K562 (cell line): ENCODE data around the genes RAPSN, OR4C11, OR8K3 and PRG2.

DNA sequence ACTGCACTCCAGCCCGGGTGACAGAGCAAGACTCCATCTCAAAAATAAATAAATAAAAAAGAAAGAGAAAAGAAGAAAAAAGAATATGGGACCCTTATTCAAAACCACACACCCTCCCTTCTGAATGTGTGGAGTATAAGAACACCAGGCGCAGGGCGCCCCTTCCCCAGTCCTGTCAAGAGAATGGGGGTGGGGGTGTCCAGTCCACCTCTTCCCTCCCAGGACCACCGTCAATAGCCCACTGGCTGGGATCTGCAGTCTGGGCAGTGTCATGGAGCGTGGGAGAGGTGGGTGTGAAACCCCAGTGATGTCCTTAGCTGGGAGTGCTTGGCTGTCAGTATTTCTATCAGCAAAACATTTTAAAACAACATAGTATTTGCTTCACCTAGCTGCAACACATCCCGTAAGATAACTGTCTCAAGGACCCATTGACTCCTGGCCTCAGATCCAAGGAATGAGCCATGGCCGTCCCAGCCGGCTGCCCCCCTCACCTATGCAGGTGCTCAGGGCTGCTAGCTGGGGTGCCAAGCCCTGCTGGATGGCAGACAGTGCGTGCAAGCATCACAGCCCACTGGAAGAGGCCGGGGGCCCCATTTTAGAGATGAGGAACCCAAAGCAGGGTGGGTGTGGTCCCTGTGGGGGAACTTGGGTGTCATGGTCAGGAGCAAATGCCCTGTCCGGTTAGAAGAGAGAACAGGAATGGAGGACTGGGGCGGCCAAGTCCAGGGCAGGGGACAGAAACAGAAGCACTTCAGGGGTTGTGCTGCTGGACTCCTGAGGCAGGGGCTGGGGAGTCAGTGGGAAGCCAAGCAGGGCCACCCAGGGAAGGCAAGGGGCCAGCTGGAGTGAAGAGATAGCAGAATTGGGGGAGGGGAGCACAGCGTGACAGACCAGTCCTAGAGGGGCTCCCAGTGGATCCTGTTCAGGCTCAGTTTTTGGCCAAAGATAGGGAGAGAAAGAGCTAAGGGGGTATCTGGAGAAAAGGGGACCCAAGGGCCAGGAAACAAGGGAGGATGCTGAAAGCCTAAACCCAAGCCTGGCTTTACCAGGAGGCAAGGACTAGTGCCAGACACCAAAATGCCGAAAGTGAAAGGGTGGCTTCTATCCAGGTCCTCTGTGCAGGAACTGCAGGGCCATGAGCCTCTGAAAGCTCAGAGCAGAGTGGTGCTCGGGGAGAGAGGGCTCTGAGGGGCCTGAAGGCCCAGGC lies 8.4 kb downstream of the PSMC3 start:
- RAMPAGE, long total RNA: no peak
- RRBS: 90% methylated on average over 2 of the region's 15 CpGs
PRO-cap:
- standard: bidirectional peak, plus-strand start at position 690 of the sequence, minus-strand start at position 491 of the sequence
- CoPRO, capped RNA only, 2 experiments: no peak in any of the 2 experiments
- CoPRO, capped and uncapped RNA, 2 experiments: no peak in any of the 2 experiments
- CoPRO, uncapped RNA only, 2 experiments: peak in 2 of 2 experiments; most common plus-strand start position 253 of the sequence (in 1); most common minus-strand start position 46 of the sequence (in 2)
CAGE:
- cytosol, long polyA plus RNA: no peak
- long polyA plus RNA: no peak
- nucleolus, long total RNA: no peak
- nucleus, long polyA plus RNA: no peak

GRCh38 chr11:47448877-47449388 lies at the start of gene RAPSN:
RAPSN (minus strand) TSS chr11:47449136.
- RAMPAGE, long total RNA: no peak
- RRBS: no CpG with 5 or more reads among the region's 18 CpGs
PRO-cap:
- standard: no peak
- CoPRO, capped RNA only, 2 experiments: no peak in any of the 2 experiments
- CoPRO, capped and uncapped RNA, 2 experiments: no peak in any of the 2 experiments
- CoPRO, uncapped RNA only, 2 experiments: no peak in any of the 2 experiments
CAGE:
- cytosol, long polyA plus RNA: no peak
- long polyA plus RNA: no peak
- nucleolus, long total RNA: no peak
- nucleus, long polyA plus RNA: no peak

GRCh38 chr11:47518420-47519314 lies 34.3 kb downstream of the CELF1 start:
- RAMPAGE, long total RNA: no peak
- RRBS: no CpG with 5 or more reads among the region's 6 CpGs
PRO-cap:
- standard: no peak
- CoPRO, capped RNA only, 2 experiments: no peak in any of the 2 experiments
- CoPRO, capped and uncapped RNA, 2 experiments: no peak in any of the 2 experiments
- CoPRO, uncapped RNA only, 2 experiments: no peak in any of the 2 experiments
CAGE:
- cytosol, long polyA plus RNA: no peak
- long polyA plus RNA: no peak
- nucleolus, long total RNA: no peak
- nucleus, long polyA plus RNA: no peak

DNA sequence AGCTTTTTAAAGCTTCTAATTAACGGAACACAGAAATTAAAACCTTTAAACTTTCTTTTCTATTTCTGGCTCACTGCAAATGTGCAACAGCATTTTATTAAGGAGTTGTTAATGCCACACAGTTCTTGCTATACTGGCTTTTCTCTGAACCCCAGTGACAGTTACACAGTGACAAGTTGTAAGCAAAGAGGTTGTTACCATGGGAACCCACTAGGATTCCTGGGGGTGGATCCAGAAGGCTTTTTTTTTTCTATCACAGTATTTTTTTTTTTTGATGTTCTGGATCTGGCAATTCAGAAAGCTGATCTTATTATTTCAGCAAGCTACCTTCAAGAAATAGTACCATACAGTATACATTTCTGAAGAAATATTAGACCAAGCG lies 20.1 kb downstream of the CELF1 start:
- RAMPAGE, long total RNA: no peak
- RRBS: no CpG with 5 or more reads among the region's 2 CpGs
PRO-cap:
- standard: no peak
- CoPRO, capped RNA only, 2 experiments: no peak in any of the 2 experiments
- CoPRO, capped and uncapped RNA, 2 experiments: no peak in any of the 2 experiments
- CoPRO, uncapped RNA only, 2 experiments: no peak in any of the 2 experiments
CAGE:
- cytosol, long polyA plus RNA: no peak
- long polyA plus RNA: no peak
- nucleolus, long total RNA: no peak
- nucleus, long polyA plus RNA: no peak

DNA sequence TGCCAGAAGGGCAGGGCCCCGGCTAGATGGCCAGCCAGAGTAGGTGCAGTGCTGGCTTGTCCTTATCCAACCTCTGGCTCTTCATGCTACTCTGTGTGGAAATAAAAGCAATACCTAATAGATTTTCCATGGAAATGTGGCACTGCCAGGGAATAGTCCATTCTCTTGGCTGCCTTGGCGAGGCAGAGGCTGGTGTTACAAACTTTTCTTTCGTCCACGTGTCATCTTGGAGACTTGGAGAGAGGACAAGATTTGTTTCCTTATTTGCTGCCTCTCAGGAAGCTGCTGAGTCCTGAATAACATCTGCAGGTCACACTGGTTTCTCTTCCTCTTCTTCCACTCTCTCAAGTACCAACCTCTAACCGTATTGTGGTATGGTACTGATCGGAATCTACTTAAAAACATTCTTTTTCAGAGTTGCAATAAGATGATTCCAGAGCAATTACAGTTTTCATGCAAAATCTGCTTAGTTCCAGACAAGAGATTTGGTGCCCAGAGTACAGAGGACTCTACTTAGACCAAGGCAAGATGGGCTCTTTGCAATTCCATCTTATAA lies 17.2 kb upstream of the C1QTNF4 start:
- RAMPAGE, long total RNA: no peak
- RRBS: no CpG with 5 or more reads among the region's 6 CpGs
PRO-cap:
- standard: no peak
- CoPRO, capped RNA only, 2 experiments: no peak in any of the 2 experiments
- CoPRO, capped and uncapped RNA, 2 experiments: no peak in any of the 2 experiments
- CoPRO, uncapped RNA only, 2 experiments: no peak in any of the 2 experiments
CAGE:
- cytosol, long polyA plus RNA: no peak
- long polyA plus RNA: no peak
- nucleolus, long total RNA: no peak
- nucleus, long polyA plus RNA: no peak

DNA sequence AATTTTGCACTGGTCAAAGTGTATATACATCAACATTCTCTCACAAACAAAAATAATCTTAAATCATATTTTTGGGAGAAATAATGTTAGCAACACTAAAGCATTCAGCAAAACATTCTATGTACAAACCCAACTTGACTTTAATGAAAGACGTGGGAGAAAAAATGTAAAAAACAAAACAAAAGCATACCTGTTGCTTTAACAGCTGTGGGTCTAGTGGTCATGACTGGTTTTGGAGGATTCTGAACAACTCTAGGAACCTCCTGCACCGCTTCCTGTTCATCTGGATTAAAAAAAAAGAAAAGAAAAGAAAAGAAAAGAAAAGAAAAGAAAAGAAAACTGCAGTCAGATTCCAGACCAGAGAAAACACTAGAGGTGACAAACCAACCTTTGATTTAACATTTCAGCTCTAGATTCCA lies 2.1 kb downstream of the FNBP4 start:
- RAMPAGE, long total RNA: no peak
- RRBS: no CpG with 5 or more reads among the region's 2 CpGs
PRO-cap:
- standard: no peak
- CoPRO, capped RNA only, 2 experiments: no peak in any of the 2 experiments
- CoPRO, capped and uncapped RNA, 2 experiments: no peak in any of the 2 experiments
- CoPRO, uncapped RNA only, 2 experiments: peak in 1 of 2 experiments; most common minus-strand start position 290 of the sequence (in 1)
CAGE:
- cytosol, long polyA plus RNA: no peak
- long polyA plus RNA: no peak
- nucleolus, long total RNA: no peak
- nucleus, long polyA plus RNA: no peak

DNA sequence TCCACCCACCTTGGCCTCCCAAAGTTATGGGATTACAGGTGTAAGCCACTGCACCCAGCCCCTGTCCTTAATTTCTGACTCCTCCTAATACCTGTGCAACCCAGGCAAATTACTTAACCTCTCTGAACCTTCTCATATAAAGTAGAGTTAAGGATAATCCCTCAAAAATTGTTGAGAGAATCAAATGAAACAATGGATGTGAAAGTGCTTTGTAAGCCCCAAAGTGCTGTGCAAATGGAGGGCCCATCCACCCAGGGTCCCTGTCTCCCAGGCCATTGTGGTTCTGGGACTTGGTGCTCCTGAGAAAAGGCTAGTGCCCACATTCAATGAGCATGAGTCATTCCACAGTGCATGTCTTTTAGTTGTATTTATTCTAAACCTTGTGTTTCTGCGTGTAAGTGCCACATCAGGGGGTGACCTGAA lies 61.4 kb upstream of the PTPRJ start:
- RAMPAGE, long total RNA: no peak
- RRBS: no CpG with 5 or more reads among the region's 1 CpG
PRO-cap:
- standard: no peak
- CoPRO, capped RNA only, 2 experiments: no peak in any of the 2 experiments
- CoPRO, capped and uncapped RNA, 2 experiments: no peak in any of the 2 experiments
- CoPRO, uncapped RNA only, 2 experiments: no peak in any of the 2 experiments
CAGE:
- cytosol, long polyA plus RNA: no peak
- long polyA plus RNA: no peak
- nucleolus, long total RNA: no peak
- nucleus, long polyA plus RNA: no peak

GRCh38 chr11:47924410-47924814 lies 55.9 kb upstream of the PTPRJ start:
- RAMPAGE, long total RNA: no peak
- RRBS: no CpG with 5 or more reads among the region's 3 CpGs
PRO-cap:
- standard: unidirectional peak, minus-strand start at chr11:47924596
- CoPRO, capped RNA only, 2 experiments: no peak in any of the 2 experiments
- CoPRO, capped and uncapped RNA, 2 experiments: no peak in any of the 2 experiments
- CoPRO, uncapped RNA only, 2 experiments: no peak in any of the 2 experiments
CAGE:
- cytosol, long polyA plus RNA: no peak
- long polyA plus RNA: no peak
- nucleolus, long total RNA: no peak
- nucleus, long polyA plus RNA: no peak

- RAMPAGE, long total RNA: no peak
- RRBS: no CpG with 5 or more reads among the region's 6 CpGs
PRO-cap:
- standard: no peak
- CoPRO, capped RNA only, 2 experiments: no peak in any of the 2 experiments
- CoPRO, capped and uncapped RNA, 2 experiments: no peak in any of the 2 experiments
- CoPRO, uncapped RNA only, 2 experiments: no peak in any of the 2 experiments
CAGE:
- cytosol, long polyA plus RNA: no peak
- long polyA plus RNA: no peak
- nucleolus, long total RNA: no peak
- nucleus, long polyA plus RNA: no peak
Measured at GRCh38 chr11:47950341-47950619, 30.1 kb upstream of the PTPRJ start.

DNA sequence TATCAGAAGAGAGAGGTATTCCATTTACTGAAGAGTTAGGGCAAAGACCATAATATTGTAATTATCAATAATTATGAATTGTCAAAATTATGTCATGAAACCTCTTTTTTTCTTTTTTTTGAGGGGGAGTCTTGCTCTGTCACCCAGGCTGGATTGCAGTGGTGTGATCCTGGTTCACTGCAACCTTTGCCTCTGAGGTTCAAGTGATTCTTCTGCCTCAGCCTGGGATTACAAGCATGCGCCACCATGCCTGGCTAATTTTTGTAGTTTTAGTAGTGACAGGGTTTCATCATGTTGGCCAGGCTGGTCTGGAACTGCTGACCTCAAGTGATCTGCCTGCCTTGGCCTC lies 9.9 kb downstream of the PTPRJ start:
- RAMPAGE, long total RNA: no peak
- RRBS: no CpG with 5 or more reads among the region's 1 CpG
PRO-cap:
- standard: no peak
- CoPRO, capped RNA only, 2 experiments: no peak in any of the 2 experiments
- CoPRO, capped and uncapped RNA, 2 experiments: no peak in any of the 2 experiments
- CoPRO, uncapped RNA only, 2 experiments: no peak in any of the 2 experiments
CAGE:
- cytosol, long polyA plus RNA: no peak
- long polyA plus RNA: no peak
- nucleolus, long total RNA: no peak
- nucleus, long polyA plus RNA: no peak

- RAMPAGE, long total RNA: no peak
PRO-cap:
- standard: no peak
- CoPRO, capped RNA only, 2 experiments: no peak in any of the 2 experiments
- CoPRO, capped and uncapped RNA, 2 experiments: no peak in any of the 2 experiments
- CoPRO, uncapped RNA only, 2 experiments: no peak in any of the 2 experiments
CAGE:
- cytosol, long polyA plus RNA: no peak
- long polyA plus RNA: no peak
- nucleolus, long total RNA: no peak
- nucleus, long polyA plus RNA: no peak
Measured at GRCh38 chr11:48017082-48017534, 36.7 kb downstream of the PTPRJ start.

GRCh38 chr11:48103706-48104720 lies 112.6 kb upstream of the OR4B1 start:
- RAMPAGE, long total RNA: no peak
- RRBS: no CpG with 5 or more reads among the region's 12 CpGs
PRO-cap:
- standard: no peak
- CoPRO, capped RNA only, 2 experiments: no peak in any of the 2 experiments
- CoPRO, capped and uncapped RNA, 2 experiments: no peak in any of the 2 experiments
- CoPRO, uncapped RNA only, 2 experiments: no peak in any of the 2 experiments
CAGE:
- cytosol, long polyA plus RNA: no peak
- long polyA plus RNA: no peak
- nucleolus, long total RNA: no peak
- nucleus, long polyA plus RNA: no peak

DNA sequence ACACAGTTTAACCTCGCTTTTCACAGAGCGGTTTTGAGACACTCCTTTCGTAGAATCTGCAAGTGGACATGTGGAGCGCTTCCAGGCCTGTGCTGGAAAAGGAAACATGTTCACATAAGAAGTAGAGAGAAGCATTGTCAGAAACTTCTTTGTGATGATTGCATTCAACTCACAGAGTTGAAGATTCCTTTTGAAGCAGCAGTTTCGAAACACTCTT lies 66.4 kb downstream of the OR4C46 start:
- RAMPAGE, long total RNA: no peak
- RRBS: no CpG with 5 or more reads among the region's 5 CpGs
PRO-cap:
- standard: no peak
- CoPRO, capped RNA only, 2 experiments: no peak in any of the 2 experiments
- CoPRO, capped and uncapped RNA, 2 experiments: no peak in any of the 2 experiments
- CoPRO, uncapped RNA only, 2 experiments: no peak in any of the 2 experiments
CAGE:
- cytosol, long polyA plus RNA: no peak
- long polyA plus RNA: no peak
- nucleolus, long total RNA: no peak
- nucleus, long polyA plus RNA: no peak

DNA sequence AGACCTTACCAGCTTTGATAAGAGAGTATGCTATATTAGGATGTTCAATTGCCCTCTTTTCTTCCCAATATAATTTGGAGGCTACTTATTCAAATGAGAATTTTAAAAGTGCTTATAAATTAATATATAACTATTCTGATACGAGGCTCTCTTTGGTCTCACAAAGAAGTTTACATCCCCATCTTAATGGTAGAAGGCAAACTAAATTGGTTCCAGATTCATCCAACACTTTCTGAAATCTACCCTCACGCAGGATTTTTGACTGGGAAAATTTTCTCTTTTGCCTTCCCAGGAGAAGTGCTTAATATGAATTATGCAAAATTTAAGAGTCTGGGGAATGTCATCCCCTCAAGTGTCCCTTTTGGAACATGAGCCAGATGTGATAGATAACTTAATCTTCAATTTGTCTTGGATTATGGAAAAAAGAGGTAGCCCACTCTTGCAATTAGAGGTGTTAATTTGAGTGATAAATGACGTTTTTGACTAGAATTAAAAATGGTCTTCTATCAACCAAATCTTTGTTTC lies at the start of gene OR4C11:
Gene OR4C11, minus strand, starts transcription at position 157 of the 525 bp plus-strand sequence.
- RAMPAGE, long total RNA: no peak
- RRBS: no CpG with 5 or more reads among the region's 3 CpGs
PRO-cap:
- standard: no peak
- CoPRO, capped RNA only, 2 experiments: no peak in any of the 2 experiments
- CoPRO, capped and uncapped RNA, 2 experiments: no peak in any of the 2 experiments
- CoPRO, uncapped RNA only, 2 experiments: no peak in any of the 2 experiments
CAGE:
- cytosol, long polyA plus RNA: no peak
- long polyA plus RNA: no peak
- nucleolus, long total RNA: no peak
- nucleus, long polyA plus RNA: no peak

DNA sequence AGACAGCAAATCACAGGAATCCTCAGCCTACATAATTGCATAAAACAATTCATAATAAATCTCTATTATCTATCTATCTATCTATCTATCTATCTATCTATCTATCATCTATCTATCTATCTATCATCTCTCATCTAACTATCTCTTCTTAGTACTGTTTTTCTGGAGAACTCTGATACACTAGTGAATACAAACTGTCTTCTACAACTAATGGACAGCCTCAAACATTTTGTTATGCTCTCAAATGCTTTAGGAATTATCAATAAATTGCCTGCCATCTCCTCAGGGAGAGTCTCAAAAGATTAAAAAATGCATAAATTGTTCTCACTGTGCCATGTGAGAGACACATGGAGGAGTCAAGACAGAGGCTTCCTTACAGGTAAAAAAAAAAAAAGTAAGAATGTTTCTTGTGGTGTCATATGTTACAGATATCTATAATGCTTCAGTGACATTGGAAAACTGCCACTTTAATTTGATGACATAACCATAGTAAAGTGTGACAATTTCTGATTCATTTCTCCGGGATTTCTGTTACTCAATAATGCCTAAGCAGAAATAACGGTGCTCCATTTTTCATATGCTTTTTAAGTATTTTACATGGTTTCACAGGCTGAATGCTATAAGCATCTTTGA lies at the start of gene OR8K3:
Gene OR8K3, plus strand, starts transcription at position 356 of the 633 bp plus-strand sequence.
- RAMPAGE, long total RNA: no peak
- RRBS: no CpG with 5 or more reads among the region's 2 CpGs
PRO-cap:
- standard: no peak
- CoPRO, capped RNA only, 2 experiments: no peak in any of the 2 experiments
- CoPRO, capped and uncapped RNA, 2 experiments: no peak in any of the 2 experiments
- CoPRO, uncapped RNA only, 2 experiments: no peak in any of the 2 experiments
CAGE:
- cytosol, long polyA plus RNA: no peak
- long polyA plus RNA: no peak
- nucleolus, long total RNA: no peak
- nucleus, long polyA plus RNA: no peak

- RAMPAGE, long total RNA: no peak
- RRBS: no CpG with 5 or more reads among the region's 2 CpGs
PRO-cap:
- standard: no peak
- CoPRO, capped RNA only, 2 experiments: no peak in any of the 2 experiments
- CoPRO, capped and uncapped RNA, 2 experiments: no peak in any of the 2 experiments
- CoPRO, uncapped RNA only, 2 experiments: no peak in any of the 2 experiments
CAGE:
- cytosol, long polyA plus RNA: no peak
- long polyA plus RNA: no peak
- nucleolus, long total RNA: no peak
- nucleus, long polyA plus RNA: no peak
Measured at GRCh38 chr11:57321159-57321506, 3.6 kb downstream of the TNKS1BP1 start.

- RAMPAGE, long total RNA: no peak
- RRBS: no CpG with 5 or more reads among the region's 4 CpGs
PRO-cap:
- standard: unidirectional peak, minus-strand start at chr11:57390650
- CoPRO, capped RNA only, 2 experiments: no peak in any of the 2 experiments
- CoPRO, capped and uncapped RNA, 2 experiments: no peak in any of the 2 experiments
- CoPRO, uncapped RNA only, 2 experiments: no peak in any of the 2 experiments
CAGE:
- cytosol, long polyA plus RNA: no peak
- long polyA plus RNA: no peak
- nucleolus, long total RNA: no peak
- nucleus, long polyA plus RNA: no peak
Measured at GRCh38 chr11:57390344-57390899, at the start of gene PRG2. PRG2 (minus strand) TSS chr11:57390650.

- RAMPAGE, long total RNA: no peak
- RRBS: no CpG with 5 or more reads among the region's 12 CpGs
PRO-cap:
- standard: unidirectional peak, minus-strand start at chr11:57491915
- CoPRO, capped RNA only, 2 experiments: no peak in any of the 2 experiments
- CoPRO, capped and uncapped RNA, 2 experiments: no peak in any of the 2 experiments
- CoPRO, uncapped RNA only, 2 experiments: no peak in any of the 2 experiments
CAGE:
- cytosol, long polyA plus RNA: no peak
- long polyA plus RNA: no peak
- nucleolus, long total RNA: no peak
- nucleus, long polyA plus RNA: no peak
Measured at GRCh38 chr11:57491515-57492159, 23.9 kb downstream of the SLC43A1 start.

DNA sequence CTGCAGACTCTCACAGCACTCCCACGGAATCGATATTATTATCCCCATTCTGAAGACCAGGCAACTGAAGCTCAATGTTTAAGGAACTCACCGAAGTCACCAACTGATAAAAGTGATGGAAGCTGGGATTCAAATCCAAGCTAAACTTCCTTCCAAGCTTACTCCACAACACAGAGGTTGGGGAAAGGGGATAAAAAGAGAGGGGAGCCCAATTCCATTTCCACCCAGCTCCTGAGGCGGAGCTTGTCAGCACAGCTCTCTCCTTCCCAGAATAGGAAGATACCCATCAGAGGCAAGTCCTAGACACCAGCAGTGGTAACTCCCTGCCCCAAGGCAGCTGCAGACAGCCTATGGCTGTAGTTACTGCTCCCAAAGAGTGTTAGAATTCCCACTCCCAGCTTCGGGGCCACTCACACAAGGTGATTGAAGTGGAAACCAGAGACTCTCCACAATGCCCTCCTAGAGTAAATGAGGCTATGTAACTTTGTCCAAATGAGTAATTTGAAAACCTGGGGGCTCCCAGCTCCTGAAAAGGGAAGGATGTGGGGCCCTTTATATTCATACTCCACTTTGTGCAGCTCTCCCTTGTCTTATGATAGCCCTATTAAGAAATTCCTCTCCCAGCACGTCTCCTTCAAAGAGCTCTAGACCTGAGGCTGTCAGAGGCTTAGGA lies 2.3 kb downstream of the SLC43A1 start:
- RAMPAGE, long total RNA: no peak
- RRBS: no CpG with 5 or more reads among the region's 6 CpGs
PRO-cap:
- standard: bidirectional peak, plus-strand start at position 312 of the sequence, minus-strand start at position 281 of the sequence
- CoPRO, capped RNA only, 2 experiments: peak in 1 of 2 experiments; most common plus-strand start position 312 of the sequence (in 1)
- CoPRO, capped and uncapped RNA, 2 experiments: no peak in any of the 2 experiments
- CoPRO, uncapped RNA only, 2 experiments: no peak in any of the 2 experiments
CAGE:
- cytosol, long polyA plus RNA: no peak
- long polyA plus RNA: no peak
- nucleolus, long total RNA: no peak
- nucleus, long polyA plus RNA: no peak